ENCODE measurements around a stretch of chr2.

DNA sequence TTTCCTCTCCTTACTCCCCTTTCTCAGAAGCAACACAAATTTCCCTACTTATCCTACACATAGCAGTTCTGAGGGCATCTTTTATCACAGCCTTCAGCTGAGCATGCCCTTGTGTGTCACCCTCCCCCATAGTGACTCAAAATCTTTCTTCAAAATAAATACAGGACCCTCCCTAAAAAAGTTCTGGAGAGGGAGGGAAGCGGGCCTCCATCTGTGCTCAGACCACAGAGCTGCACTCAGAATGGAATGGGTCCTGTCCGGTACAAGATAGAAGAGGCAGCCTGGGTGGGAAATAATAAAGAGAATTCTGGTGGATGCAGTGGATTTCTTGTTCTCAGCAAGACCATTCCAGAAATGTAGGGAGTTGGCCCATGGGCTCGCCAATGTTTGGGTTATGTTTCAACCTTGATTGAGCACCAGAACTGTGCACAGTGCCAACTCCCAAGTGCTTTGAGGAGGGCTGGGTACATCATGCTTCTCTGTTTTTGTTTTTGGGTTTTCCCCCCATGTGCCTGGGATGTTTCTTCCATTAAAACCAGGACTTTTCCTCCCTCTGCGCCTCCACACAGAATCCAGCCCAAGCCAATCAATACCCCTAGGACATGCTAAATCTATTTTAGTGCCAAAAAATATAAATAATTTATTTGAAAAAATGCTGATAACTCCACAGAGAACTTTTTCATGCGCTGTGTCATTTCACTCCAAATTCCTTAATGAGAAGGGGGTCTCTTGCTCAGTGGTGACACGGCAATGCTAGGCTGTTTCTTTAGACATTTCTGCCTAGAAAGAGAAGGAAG is 304.1 kb downstream of the TNS1 start:
- RRBS = no CpG with 5 or more reads among the region's 6 CpGs

DNA sequence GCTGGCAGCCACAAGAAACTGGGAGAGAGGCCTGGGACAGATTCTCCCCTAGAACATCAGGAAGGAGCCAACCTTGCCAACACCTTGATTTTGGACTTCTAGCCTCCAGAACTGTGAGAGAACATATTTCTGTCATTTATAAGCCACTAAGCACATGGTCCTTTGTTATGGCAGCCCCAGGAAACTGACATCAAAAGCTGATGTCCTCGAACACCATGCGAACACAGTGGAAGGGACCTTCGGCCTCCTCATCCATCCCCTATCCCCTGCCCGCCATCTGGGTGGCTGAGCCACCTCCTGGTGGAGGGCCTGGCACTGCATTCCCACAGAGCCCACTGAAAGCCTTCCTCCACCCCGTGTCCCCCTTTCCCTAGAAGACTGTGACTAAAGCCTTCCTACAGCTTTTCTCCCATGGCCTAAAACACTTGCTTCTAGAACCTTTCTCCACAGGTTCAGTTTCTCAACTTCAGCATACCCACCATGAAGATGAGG is 187.5 kb downstream of the TNS1 start:
- RRBS = no CpG with 5 or more reads among the region's 5 CpGs

DNA sequence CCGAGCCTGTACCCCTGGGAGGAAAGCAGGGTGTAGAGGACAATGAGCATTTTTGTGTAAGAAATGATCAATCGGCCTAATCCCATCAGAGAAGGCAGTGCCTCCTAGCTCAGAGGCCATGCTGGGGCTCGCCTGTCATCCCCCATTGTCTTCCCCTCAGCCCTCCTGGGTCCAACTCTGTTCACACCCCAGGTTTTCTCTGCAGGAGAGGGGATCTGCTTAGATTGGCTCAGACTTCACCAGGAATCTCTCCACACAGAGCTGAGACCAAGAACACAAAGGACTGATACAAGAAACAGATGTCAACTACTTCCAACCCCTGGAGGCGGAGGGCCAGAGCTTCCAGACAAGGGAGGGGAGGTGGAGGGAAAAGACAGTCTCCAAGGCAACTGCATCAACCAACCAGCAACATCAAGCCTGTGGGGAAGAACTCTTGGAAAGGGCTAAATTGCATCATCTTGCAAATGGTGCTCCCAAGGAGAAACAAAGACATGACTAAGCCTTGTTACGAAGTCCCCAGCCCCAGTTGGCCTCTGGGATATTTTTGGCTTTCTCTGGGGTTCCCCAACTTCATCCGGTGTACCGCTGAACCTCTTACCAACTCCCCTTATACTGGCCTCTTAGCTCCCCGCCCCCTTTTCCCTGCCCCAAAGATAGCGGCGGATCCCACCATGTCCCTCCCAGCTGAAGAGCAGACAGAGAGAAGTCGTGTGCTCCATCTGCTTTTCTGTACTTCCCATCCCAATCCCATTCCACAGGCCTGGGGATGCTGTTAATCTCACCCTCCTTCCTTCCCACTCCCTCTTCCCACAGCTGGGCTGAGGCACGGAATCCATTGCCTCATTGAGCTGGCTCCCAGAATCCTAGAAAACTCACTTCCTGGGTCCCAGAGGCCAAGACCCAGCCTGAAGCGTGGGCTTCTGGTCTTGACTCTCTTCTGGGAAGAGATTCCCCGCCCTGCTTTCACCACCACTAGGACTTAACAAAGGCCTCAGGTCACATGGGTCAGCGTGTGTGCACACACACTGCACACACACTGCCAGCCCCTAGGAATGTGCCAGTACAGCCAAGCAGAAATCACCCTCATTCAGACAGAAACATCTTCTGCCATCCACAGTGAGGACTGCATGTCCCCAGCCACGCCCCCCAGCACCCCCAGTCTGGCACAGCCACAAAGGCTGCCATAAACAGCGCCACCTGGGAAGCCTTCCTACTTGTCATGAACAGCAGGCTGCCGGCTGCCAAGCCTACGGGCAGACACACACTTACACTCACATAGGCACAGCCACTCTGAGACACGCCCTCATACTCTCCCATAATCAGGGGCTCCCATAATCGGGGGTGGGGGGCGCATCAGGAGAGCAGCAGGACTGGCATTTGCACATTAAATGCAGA is 166.1 kb downstream of the TNS1 start:
- RRBS = no CpG with 5 or more reads among the region's 22 CpGs

- RRBS = no CpG with 5 or more reads among the region's 5 CpGs
These were observed 160.6 kb downstream of the TNS1 start for GRCh38 chr2:217842013-217842824.

- RRBS = no CpG with 5 or more reads among the region's 11 CpGs
These were observed 101.0 kb downstream of the TNS1 start for GRCh38 chr2:217901631-217902459.

- RRBS = no CpG with 5 or more reads among the region's 15 CpGs
These were observed 98.9 kb downstream of the TNS1 start for GRCh38 chr2:217903427-217904698.

DNA sequence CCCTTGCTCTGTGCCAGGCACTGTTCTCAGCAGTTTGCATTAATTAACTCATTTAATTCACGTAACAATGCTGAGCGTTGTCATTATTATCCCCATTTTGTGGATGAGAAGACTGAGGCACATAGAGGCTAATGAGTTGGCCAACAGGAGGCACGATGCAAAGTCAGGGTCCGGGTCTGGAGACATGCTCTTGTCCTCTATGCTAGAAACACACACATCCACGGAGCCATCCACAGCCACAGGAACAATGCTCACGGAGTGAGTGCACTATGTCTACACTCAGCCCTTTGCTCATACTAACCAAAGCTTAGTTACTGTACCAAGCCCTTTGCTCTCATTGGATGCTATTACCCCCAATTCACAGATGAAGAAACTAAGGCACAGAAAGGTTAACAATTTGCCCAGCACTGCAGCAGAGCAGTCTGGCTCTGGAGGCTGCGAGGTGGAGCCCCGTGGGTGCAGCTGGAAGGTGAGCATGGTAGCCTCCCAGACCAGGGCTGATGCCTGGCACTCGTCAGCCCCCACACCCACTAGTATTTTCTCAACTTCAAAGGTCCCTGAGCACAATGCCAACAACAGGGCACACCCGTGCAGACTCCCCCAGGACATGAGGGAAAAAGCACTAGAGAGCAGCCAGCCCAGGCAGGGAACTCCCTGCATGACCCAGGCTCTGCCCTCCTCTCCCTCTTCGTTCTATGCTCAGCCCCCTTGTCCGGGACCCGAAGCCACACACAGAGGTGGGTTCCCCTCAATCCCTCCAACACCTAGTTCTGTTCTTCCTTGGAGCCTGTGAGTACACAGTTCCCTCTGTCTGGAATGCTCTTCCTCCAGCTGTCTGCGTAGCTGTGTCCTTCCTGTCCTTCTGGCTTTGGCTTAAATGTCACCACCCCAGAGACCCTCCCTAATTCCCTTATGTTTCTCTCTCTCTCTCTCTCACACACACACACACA is 79.1 kb downstream of the TNS1 start:
- RRBS = no CpG with 5 or more reads among the region's 14 CpGs

DNA sequence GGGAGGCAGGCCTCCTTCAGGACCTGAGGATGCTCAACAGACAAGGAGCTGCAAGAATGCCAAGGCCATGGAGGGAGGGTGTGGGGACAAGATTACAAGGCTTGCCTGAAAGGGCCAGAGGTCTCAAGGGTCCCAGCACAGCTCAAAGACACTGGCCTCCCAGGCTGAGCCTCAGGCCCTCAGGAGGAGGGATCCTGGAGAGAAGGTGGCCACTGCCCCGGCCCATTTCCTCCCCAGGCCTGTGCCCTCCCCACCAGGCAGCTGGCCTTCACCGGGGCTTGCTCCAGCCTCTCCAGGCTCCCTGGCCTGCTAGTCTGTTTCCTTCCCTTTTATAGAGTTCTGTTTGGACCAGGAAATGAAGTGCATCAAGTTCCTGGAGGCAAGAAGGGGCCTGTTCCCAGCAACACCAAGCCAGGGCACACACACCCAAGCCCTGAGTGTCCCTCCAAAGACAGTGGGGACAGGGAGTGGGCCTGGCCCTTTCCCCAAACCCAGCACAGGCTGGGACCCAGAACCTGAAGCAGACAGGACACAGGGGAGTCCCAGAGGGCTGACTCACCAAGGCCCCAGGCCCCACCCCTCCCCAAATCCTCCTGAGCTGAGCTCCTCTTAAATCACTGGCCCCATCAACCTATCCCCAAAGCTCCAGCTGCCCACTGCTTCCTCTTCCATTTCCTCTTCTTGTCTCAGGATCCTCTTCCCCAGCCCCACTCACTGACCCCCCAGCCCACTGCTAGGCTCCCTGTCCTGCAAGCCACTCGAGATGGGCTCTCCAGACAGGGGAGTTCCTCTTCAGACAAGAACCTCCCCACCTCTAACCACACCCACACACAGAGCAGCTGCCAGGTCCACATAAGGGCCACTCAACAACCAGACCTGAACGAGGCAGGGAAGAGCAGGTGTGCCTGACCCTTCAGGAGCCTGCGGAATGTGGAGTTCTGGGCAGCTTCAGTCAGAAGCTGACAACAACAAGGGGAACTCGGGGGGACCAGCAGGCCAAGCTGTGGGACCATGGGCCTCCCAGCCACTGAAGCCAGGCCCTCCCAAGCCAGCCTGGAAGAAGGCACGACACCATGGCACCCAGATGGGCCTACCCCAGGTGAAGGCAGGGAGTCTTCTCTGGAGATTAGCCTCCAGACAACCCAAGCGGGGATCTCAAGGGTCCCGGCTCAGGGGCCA is 74.3 kb downstream of the TNS1 start:
- RRBS = 44% methylated on average over 2 of the region's 9 CpGs

GRCh38 chr2:217937336-217937972 is 65.3 kb downstream of the TNS1 start:
- RRBS = no CpG with 5 or more reads among the region's 12 CpGs

DNA sequence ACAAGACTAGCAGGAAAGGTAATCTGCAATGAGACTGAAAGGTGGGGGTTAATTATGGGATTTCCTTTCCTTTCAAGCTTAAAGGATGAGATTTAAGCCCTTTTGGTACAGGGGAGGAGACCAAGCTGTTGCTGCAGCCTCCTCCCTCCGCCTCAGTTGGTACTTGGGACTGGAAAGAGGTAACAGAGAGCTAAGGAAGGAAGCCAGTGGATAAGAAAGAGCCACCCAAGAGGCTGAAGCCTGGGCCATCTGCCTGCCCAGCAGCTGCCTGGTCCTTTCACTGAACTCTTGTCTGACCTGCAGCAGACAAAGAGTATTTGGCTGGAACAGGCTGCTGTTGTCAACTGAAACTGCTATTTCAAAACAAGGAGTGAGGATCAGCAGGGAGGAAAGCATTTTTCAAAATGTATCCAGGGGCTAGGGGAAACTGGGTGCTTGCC is 30.4 kb downstream of the TNS1 start:
- RRBS = no CpG with 5 or more reads among the region's 1 CpG

GRCh38 chr2:218064939-218065507 is 4.0 kb upstream of the RUFY4 start:
- RRBS = no CpG with 5 or more reads among the region's 10 CpGs

DNA sequence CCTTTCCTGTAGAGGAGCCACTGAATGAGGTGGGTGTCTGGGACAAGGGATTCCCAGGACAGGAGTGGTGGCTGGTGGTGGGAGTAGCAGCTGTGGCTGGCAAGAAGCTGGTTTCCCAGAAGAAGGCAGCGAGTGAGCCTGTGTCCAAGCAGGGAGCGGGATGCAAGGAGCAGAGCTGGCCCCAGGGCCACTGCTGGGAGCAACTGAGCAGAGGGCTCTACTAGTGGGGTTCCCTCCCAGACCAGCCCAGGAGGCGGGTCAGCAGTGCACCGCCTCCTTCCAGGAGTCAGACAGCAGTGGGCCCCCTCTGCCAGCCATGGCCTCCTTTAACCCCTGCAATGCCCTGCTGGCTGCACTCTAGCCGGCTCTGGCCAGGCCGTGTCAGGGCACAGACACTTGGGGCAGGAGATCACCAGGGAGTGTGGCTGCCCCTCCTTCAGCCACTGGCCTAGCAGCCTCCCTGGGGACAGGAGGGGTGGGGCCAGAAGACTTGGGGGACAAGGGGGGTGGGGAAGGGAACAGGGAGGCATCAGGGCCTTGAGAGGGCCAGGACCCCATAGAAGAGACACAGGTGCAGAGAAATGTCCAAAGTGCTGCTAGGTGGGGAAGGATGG is 3.4 kb upstream of the RUFY4 start:
- RRBS = no CpG with 5 or more reads among the region's 6 CpGs

DNA sequence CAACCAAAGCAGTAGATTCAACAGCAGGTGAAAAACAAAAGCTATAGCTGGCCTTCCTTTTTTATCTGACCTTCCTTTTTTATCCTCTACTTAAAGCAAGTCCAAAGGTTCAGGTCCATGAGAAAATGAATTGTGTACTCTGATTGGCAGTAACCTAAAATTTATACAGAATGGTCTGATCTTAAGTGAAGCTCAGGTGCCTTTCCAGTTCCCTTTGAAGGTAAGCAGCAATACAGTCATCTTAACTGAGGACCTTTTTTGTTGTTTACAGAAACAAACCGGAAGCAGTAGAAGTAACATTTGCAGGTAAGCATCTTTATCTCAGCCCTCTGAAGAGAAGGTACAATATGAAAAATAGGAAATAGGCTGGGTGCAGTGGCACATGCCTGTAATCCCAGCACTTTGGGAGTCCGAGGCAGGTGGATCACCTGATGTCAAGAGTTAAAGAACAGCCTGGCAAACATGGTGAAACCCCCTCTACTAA is 8.7 kb downstream of the ARPC2 start:
- RRBS = no CpG with 5 or more reads among the region's 2 CpGs

GRCh38 chr2:218261521-218262186 is 839 bp downstream of the GPBAR1 start:
- RRBS = no CpG with 5 or more reads among the region's 5 CpGs

GRCh38 chr2:218323668-218324595 is 31.6 kb upstream of the TMBIM1 start:
- RRBS = no CpG with 5 or more reads among the region's 20 CpGs

- RRBS = no CpG with 5 or more reads among the region's 10 CpGs
These were observed 27.3 kb upstream of the CATIP start for GRCh38 chr2:218329336-218329767.

DNA sequence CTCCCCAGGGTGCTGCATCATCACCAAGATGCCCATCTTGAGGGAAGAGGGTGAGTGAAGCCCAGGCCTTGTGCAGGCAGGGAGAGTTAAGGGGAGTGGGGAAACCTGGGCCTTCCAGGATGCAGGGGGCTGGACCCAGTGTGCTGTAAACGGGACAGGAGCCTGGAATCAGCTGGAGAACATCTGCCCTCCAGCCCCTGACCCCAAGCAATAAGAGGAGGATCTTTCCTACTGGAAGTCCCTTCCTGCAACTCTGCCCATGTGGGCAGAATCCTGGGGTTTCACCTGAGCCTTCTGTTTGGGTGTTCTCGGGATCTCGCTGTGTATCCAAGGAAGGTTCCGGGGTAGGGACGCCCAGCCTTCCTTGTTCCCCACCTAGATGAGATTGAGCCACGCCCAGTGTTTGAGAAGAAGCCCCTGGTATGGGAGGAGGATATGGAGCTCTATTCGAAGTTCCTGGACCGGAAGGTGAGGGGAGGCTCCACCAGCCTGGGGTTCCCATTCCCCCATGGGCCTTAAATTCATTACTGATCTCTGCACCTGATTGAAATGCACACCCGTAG is 10.5 kb downstream of the CATIP start:
- RRBS = no CpG with 5 or more reads among the region's 9 CpGs

DNA sequence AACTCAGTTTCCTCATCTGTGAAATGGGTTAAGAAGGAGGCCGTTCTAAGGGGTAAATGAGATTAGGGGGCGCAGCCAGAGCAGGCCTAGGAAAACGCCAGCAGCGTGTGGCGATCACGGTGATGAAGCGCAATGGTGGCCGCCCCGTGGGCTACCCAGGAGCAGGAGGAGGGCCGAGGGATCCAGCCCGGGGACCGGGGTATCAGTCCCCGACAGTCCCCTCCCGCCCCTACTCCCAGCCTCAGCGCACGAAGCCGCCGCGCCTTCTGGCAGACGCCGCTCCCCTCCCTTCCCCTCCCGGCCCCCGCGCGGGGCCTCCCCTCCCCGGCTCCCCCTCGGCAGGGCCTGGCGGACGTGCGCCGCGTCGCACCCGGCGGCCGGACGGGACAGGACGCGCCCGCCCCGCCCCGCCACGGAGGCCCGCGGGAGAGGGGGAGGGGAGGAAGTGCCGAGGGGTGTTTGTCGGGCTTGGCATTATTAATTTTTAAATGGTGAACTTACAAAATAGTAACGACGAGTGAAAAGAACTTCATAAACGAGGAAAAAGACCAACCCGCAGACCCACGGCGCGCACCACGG is 1.3 kb upstream of the CTDSP1 start:
- RRBS = 2% methylated on average over 15 of the region's 55 CpGs

GRCh38 chr2:218401897-218403005 is 2.6 kb downstream of the CTDSP1 start:
- RRBS = 98% methylated on average over 3 of the region's 26 CpGs